GM23248 (cell line): ENCODE measurements around a stretch of chr2.

GRCh38 chr2:86297506-86298258 is 39.7 kb downstream of the REEP1 start:
- RAMPAGE, long total RNA = no peak

DNA sequence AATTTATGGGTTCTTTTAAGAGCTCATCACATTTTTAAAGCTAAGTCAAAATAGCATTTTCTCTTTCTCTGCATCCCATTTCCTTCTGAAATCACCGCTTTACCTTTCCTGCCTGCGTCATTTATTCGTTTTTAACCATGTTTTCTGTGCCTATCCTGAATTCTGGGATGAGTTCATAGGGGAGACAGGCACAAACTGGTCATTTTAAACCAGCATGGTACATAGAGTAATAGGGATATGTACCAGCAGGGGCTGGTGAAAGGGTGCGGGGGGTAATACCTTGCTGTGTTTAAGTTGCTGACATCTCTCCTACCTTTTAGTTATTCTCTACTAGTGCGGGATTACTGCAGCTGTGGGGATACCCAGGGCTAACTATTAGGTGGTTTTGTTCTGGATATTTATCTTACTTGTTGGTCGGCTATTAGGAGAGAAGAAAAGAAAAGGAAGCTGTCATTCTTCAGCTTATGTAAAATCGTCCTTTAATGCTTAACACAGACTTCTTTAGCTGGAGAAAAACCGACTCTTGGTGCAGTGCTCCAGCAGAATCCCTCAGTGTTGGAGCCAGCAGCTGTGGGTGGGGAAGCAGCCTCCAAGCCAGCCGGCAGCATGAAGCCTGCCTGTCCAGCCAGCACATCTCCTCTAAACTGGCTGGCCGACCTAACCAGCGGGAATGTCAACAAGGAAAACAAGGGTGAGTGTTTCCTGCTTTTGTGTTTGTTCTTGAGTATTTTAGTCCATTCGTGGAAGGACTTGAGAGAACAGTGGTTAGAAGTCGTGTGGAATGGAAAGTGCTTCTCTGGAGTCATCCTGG is 38.7 kb downstream of the KDM3A start:
- RAMPAGE, long total RNA = no peak

- RAMPAGE, long total RNA = no peak
Measured at GRCh38 chr2:86483519-86484385, 42.6 kb downstream of the KDM3A start.

GRCh38 chr2:86489251-86489624 is 48.1 kb downstream of the KDM3A start:
- RAMPAGE, long total RNA = no peak

- RAMPAGE, long total RNA = no peak
Measured at GRCh38 chr2:86521845-86523091, 41.0 kb downstream of the CHMP3 start.

- RAMPAGE, long total RNA = no peak
Measured at GRCh38 chr2:86548629-86549236, 14.5 kb downstream of the CHMP3 start.

- RAMPAGE, long total RNA = no peak
Measured at GRCh38 chr2:86622838-86623720, 586 bp downstream of the RNF103 start.

- RAMPAGE, long total RNA = no peak
Measured at GRCh38 chr2:86788695-86789258, 1.9 kb downstream of the CD8A start.

DNA sequence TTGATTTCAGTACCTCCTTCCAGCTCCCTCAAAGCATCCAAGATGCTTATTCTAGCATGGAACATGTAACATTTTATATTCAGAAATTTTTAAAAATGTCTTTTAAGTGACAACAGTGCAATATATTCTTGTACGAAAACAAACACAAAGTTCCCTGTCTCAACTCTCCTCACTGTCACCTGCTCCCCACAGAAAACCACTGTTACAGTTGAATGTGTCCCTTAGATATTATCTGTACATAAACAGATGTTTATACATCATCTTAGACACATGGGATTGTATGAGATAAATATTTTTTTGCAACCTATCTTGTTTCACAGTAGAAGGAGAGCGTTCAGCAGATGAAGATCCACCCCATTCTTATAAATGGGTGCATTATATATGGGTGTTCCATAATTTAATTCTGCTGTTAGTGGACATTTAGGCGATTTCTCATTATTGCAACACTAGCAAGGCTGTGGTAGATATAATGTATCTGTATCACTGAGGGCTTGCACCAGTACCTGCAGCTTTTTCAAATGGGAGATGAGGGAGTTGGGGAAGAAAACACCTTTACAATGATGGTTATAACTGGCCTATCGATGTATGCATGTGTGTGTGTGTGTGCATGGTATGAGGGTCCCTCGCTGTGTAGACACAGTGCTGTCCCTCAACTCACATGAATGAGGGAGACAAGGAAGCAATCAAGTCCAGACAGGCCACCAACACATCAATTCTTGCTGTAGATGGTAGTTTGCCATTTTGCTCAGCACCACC is 2.3 kb upstream of the CD8A start:
- RAMPAGE, long total RNA = no peak

GRCh38 chr2:87658053-87658334 is 89.9 kb upstream of the PLGLB2 start:
- RAMPAGE, long total RNA = no peak

DNA sequence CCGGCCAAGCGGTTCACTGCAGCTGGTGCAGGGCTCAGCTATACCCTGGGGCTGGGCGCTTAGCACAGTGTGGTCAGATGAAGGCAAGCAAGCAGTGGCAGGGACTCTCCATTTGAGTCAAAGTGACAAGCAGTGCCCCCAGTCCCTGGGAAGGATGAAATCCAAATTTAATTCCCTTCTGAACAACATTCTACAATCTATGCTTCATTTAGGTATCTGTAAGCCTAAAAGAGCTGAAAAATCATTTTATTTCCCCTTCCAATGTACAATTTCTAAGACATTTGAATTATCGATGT is 88.8 kb upstream of the PLGLB2 start:
- RAMPAGE, long total RNA = no peak

GRCh38 chr2:88053118-88053689 is 2.4 kb downstream of the KRCC1 start:
- RAMPAGE, long total RNA = no peak

DNA sequence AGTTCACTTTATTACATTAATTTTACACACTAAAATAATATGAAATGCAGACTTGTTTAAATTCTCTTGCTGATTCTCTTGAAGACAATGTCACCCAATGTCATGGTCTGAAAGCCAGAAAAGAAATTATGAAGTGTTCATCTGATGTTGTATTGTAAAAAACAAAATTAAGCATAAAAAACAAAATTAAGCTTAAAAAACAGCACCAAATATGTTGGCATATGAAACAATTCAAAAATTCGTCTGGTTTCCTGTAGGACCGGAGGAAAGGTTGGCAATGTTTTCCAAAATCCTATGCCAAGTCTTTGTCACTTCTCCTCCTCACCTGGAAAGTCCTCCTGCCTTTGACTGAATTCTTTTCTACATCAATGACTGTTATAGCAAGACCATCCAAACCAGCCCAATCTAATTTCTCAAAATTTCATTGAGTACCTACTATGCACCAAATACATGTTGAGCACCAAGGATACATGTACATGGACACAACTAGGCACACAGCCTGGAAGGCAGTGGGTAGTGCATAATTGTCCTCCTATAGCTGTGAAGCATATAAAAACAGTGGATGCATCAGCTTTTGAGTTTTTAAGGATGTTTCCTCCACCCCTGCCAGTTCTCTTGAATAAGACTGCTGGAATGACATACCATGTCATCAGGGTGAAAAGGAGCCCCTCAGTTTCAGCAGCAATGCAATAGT is 4.7 kb downstream of the FABP1 start:
- RAMPAGE, long total RNA = no peak

DNA sequence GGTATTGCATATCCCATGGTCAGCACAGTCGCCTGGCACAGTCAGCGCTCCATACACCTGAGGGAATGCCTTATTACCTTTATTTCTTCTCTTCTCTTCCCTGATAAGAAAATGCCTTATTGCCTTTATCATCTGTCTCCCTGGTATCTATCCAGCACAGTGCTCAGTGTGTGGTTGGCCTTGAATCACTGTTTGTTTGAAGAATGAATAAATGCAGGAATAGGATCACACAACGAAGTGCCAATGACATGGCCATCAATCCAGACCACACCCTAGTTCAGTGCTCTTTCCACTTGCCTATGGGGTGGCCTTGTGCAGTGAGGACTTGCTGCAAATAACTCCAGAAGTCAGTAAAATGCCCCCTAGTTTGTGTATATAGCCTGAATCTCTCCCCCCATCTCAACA is 397 bp downstream of the FABP1 start:
- RAMPAGE, long total RNA = no peak

DNA sequence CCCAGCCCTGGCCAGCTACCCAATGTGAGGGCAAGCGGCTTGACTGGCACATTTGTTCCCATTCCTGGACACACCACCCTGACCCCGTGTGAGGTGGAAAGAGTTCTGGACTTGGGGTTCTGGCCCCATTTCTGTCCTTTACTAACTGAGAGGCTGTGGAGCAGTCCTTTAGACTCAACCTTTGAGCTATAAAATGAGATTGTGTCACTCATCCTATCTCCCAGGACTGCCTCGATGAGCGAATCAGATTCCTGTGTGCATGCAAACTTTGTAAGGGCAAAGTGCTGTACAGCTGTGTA is 9.2 kb downstream of the THNSL2 start:
- RAMPAGE, long total RNA = no peak

GRCh38 chr2:88212239-88212741 is 42.1 kb downstream of the THNSL2 start:
- RAMPAGE, long total RNA = no peak

DNA sequence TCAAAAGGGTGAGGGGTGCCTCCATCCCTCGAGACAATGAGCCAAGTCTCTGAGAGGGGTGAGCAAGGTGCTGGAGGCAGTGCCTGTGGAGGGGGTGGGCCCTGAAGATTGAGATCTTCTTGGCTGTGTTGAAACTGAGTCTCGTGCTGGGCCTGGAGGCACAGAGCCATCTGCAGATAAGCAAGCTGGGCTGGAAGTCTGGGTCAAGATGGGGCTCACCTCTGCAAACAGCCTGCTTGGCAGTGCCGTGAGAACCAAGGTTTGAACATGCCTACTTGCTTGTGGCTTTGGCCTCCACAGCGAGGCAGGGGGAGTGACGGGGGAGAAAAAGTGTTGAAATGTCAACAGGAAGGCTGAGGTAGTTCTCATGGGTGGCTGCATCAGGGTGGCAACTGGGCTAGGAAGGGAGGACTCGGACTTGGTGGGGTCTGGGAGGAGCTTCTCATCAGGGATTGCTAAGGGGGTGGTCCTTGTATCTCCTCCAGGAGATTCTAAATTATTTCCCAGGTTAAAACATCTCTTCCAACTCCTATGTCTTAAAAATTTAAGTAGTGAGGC is 99.7 kb downstream of the THNSL2 start:
- RAMPAGE, long total RNA = no peak

DNA sequence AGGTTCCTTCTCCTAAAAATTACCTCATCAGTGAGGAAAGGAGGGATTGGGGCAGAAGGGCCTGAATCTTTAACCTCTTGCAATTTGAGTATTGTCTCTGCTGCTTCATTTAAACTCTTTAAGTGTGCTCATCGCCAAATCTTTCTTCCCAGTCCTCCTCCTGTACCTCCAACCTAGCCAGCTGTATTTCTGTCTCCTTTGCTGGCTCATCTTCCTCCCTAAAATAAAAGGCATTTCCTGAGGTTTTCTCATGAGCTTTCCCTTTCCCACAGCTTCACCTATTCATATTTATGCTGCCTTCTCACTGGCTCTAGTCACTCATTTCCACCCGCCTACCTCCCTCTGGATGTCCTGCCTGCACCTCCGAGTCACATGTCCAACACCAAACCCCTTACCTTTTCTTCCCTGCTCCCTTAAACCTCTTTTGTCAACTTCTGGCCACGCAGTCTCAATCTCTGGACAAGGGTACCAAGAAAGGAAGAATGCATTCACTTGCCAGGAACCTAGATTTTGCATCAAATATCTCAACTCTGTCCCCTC is 2.8 kb downstream of the EIF2AK3 start:
- RAMPAGE, long total RNA = no peak

DNA sequence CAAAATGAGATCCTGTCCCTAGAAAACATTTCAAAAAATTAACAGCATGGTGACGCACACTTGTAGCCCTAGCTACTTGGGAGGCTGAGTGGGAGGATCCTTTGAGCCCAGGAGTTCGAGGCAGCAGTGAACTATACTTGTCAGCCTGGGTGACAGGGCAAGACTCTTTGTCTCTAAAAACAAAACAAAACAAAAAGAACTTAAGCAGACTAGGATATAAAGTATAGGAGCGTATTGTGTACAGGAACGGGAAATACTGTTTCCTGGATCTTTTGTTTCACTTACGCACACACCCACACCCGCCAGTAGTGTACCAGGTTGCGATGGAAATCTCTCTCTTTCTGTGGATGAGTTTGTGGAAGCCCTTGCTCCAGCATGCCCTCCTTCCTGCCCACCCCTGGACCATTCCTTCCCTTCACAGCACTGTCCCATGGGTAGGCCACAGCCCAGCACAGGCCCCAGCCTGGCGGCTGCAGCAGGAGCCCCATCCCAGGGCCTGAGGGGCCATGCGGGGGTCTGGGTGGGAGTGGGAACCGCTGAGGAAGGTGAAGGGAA is 136.4 kb downstream of the RPIA start:
- RAMPAGE, long total RNA = no peak

GRCh38 chr2:88832500-88832995 is 141.1 kb downstream of the RPIA start:
- RAMPAGE, long total RNA = no peak